Fibroblast of villous mesenchyme (primary cell): ENCODE measurements around the gene EHBP1L1.

DNA sequence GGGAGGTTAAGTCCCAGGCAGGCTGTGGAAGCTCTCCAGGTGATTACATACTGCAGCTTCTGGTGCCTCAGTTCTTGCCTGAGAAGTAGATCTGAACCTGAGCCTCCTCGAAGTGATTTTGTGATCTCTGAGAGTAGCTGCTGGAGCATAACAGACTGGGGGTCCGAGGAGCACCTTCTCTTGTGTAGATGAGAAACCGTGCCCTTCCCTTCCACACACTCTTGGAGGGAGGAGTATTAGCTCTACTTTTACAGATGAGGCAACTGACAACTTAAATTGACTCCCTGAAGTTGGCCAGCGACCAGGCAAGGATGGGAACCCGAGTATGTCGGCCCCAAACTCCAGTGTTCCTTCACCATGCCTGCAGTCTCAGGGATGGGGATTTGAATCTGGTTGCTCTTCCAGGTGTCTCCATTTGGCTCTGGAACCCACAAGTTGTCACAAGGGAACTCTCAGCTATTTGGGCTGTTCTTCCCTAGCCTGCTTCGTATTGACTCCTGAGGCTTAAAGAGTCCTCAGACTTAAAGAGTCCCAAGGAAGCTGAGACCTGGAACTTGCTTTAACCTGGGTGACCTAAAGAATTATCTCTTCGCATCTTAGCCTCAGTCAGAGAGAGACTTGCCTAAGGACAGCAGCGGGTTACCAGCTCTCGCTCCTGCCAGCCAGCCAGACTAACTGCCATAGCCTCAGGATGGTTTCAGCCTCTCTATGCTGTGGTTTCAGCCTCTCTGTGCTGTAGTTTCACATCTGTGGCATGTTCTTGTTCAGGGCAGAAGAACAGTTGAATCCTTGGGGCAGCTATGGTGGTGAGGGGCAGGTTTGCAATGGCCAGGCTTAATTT, 2.0 kb downstream of the FRMD8 start:
- CAGE, long polyA plus RNA: no peak

DNA sequence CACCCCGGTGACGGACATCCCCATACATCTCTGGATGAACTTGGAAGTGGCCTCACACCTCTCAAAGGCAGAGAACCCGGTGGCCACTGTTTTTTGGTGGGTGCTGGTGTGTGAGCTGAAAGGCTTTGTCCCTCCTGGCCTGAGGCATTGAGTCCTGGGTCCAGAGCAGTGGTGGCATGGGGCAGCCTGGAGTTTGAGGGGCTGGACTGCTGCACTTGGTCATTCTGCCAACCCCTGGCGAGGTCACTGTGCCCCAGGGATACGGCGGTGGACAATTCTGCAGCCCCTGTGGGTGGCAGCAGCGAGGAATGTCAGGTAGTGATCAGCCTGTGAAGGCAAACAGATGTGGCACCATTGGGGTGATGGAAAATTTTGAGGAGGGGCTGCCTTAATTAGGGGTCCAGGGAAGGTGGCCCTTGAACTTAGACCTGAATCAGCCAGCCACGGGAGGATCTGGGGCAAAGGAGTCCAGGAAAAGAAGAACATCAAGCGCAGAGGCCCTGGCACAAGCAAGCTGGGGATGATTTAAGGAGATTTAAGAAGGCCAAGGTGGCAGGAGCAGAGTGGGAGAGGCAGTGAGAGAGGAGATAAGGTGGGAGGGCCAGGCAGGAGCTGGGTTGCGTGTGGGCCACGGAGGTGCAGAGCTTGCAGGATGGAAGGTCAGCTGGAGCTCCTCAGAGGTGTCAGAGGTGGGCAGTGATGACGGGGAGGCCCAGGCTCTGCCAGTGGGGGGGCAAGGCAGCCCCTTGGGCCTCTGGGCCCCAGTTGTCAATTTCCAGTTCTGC, 6.2 kb downstream of the FRMD8 start:
- CAGE, long polyA plus RNA: no peak

- CAGE, long polyA plus RNA: no peak
These were observed 30.0 kb downstream of the FRMD8 start for GRCh38 chr11:65416395-65416786.

GRCh38 chr11:65418406-65419479, 32.3 kb downstream of the FRMD8 start:
- CAGE, long polyA plus RNA: no peak

DNA sequence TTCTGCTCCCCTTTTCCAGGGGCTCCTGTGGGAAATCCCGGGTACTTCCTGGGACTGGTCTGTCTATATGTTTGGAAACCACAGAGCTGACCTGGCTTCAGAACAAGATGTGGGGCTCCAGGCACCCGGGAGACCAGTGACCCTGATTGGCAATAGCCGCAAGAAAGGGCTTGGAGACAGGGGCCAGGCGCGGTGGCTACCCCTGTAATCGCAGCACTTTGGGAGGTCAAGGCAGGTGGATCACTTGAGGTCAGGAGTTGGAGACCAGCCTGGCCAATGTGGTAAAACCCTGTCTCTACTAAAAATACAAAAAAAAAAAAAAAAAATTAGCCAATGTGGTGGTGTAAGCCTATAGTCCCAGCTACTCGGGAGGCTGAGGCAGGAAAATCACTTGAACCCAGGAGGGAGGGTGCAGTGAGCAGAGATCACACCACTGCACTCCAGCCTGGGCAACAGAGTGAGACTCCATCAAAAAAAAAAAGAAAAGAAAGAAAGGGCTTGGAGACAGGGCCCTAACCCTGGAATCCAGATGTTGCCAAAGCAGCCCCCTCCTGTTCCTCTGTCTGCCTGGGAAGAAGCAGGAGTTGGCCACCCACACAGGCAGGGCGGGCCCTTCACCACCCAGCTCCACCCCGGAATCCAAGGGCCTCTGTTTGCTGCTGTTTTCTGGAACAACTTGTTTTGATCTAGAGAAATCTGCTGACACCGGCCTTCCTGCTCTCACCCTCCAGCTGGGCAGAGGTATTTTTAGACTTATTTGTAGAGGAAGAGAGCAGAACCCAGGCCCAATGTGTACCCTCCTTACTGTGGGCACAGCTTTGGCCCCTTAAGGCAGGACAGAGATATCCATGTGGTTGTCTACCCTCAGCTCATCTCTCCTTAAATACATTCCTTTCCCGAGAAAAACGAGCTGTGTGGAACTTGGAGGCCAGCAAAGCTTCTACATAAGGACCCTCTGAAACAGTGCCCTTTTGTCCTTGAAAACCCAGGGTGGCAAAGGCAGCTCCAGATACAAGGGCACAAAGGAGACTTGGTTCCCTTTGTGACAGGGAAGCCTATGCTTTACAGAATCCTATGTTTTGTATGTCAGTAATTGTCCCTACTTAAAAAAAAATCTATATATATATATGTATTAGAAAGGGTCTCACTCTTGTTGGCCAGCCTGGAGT, 33.4 kb downstream of the FRMD8 start:
- CAGE, long polyA plus RNA: no peak

- CAGE, long polyA plus RNA: no peak
These were observed 34.8 kb downstream of the FRMD8 start for GRCh38 chr11:65420933-65421919.

DNA sequence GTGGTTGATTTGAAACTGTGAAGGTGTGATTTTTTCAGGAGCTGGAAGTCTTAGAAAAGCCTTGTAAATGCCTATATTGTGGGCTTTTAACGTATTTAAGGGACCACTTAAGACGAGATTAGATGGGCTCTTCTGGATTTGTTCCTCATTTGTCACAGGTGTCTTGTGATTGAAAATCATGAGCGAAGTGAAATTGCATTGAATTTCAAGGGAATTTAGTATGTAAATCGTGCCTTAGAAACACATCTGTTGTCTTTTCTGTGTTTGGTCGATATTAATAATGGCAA, 39.0 kb downstream of the FRMD8 start:
- CAGE, long polyA plus RNA: no peak

GRCh38 chr11:65432924-65433947, 46.8 kb downstream of the FRMD8 start:
- CAGE, long polyA plus RNA: no peak

- CAGE, long polyA plus RNA: no peak
These were observed 43.3 kb upstream of the SCYL1 start for GRCh38 chr11:65481400-65482110.

GRCh38 chr11:65487774-65488804, 36.8 kb upstream of the SCYL1 start:
- CAGE, long polyA plus RNA: no peak

- CAGE, long polyA plus RNA: no peak
These were observed 35.1 kb upstream of the SCYL1 start for GRCh38 chr11:65489701-65490293.

- CAGE, long polyA plus RNA: no peak
These were observed 19.7 kb upstream of the SCYL1 start for GRCh38 chr11:65505168-65505499.

DNA sequence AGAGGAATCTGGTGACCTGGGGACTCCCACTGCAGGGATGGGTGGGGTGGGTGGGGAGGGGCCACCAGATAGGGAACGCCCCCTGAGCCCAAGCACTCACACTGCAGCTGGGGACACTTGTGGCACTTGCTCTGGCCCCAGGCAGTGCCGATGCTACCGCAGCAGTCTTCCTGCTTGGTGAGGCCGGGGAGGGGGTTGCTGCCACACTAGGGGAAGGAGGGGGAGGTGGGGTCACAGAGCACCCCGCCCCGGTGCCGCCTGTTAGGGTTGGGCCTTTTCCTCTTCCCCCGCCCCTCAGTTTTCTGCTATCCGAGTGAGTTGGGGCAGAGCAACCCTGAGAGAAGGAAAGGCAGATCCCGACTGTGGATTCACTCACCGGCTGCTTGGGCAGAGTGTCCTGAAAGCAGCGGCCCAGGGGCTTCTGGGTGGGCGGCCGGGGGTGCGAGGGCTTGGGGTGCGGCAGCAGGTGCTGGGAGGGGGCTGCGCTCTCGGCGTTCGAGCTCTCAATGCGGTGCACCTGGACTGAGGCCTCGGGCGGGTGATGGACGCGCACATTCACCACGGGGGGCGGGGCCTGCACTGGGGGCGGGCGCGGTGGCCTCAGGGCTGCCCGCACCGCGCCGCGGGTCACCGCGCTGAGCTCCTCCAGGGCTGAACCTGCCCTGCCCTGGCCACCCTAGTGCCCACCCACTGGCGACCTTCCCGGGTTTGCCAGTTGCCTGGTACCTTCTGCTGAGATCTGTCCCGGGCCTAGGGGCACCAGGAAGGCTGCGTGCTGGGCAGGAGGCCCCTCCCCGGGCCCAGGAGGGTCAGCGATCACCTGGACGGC, 4.6 kb downstream of the LTBP3 start:
- CAGE, long polyA plus RNA: no peak

DNA sequence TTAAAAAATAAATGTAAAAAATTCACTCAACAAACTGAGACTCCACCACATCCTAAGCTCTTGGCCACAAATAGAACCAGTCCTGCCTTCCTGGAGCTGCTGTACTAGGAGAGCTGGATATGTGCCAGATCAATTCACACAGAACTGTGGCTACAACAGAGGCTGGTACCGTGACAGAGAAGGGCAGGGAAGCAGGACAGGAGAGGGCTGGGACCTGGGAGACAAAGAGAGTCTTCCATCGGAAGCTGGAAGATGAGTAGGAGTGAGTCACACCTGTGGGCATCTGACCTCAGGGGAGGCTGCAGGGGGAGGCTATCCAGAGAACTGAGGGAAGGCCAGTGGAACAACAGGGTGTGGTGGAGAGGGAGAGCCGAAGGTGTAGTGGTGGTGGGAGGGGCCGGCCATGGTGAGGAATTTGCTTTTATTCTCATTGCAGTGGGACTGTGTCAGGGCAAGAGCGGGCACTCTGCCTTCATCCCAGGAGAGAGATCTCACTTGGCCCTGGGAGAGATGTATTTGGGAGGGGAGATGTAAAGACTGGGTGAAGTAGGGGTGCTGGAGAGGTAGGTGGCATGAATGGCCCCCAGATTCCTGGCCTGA, 1.9 kb upstream of the LTBP3 start:
- CAGE, long polyA plus RNA: no peak

DNA sequence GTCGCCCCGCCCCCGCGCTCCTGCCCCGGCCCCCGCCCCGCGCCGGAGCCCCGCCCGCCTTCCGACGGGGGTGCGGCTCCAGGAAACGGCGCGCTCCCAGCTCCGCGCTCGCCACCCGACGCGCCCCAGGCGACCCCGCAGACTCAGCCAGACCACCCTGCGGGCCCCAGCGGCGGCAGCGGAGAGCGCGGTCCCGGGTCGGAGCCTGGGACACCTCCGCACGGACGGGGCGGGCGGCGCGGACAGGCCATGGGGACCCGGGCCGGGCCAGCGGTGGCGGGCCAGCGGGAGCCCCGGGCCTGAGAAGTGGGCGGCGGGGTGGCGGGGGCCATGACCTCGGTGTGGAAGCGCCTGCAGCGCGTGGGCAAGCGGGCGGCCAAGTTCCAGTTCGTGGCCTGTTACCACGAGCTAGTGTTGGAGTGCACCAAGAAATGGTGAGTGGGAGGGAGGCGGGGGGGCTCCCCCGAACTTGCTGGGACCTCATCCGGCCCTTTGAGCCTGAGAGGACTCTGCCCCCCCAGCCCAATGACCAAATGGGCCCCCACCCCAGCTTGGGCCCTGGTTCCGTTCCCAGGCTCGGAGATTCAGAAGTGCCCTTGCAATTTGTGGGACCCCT, at the start of gene EHBP1L1:
Gene EHBP1L1, plus strand, starts transcription at position 81 of the 616 bp plus-strand sequence.
- CAGE, long polyA plus RNA: no peak

GRCh38 chr11:65576589-65576810, 647 bp downstream of the EHBP1L1 start:
- CAGE, long polyA plus RNA: no peak

DNA sequence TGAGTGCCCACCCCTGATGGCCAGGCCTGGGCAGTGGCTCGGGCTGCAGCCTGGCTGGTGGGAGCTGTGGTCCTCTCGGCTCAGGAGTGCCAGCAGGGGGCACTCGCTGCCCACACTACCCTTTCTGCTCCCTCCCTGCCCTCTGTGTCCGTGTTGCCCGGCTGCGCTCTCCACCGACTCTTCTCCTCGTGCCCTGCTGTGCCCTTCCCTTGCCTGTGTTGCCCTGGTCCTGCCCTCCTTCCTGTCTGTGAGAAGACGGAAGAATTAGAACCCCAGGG, 10.4 kb downstream of the PCNX3 start:
- CAGE, long polyA plus RNA: no peak

- CAGE, long polyA plus RNA: no peak
These were observed 11.1 kb downstream of the SIPA1 start for GRCh38 chr11:65649049-65649446.

- CAGE, long polyA plus RNA: no peak
These were observed 9.6 kb downstream of the RELA start for GRCh38 chr11:65652788-65653862.

DNA sequence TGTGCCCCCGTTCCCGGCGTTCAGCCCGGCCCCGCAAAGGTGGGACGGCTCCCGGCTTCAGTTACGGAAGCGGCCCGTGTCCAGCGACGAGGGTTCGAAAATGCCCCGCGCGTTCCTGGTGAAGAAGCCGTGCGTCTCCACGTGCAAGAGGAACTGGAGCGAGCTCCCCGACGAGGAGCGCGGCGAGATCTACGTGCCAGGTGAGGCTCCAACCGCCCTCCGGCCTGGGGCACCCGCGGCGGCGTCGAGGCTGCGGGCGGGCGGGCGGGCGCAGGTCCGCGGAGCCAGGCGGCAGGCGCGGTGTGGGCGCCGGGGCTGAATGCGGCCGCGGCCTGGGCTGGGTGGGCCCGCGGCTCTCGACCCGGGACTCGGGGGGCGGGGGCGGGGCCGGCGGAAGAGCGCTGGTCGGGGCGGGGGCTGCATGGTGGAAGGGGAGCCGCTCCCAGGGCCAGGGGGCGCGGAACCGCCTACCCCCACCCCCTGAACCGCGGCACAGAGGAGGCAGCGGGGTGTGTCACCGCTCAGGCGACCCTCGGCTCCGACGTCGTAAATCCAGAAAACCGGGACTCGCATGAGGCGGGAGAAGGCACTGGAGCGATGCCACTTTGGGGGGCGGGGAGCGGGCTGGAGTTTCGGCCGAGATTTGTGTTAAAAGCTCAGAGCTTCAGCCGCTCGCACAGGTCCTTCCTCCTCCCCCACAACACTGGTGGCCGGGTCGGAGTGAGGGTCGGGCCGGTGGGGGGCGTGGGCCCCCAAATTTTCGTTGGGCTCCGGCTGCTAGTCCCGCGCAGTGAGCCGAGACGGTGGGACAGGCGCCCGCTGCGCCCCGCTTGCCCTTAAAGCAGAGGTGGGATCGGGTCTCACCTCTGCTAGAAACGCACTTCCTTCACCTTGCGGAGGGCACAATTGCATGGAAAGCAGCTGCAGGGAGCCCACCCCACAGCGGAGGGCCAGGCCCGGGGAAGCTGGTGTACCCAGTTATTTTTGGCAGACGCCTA, 710 bp downstream of the OVOL1 start:
- CAGE, long polyA plus RNA: no peak